A172 (cell line): ENCODE measurements around the gene TOMM7.

- RAMPAGE, long total RNA = no peak
These were observed 1.1 kb downstream of the SP8 start for GRCh38 chr7:20785299-20786195.

- RAMPAGE, long total RNA = no peak
These were observed 10.5 kb upstream of the SP8 start for GRCh38 chr7:20797203-20797642.

GRCh38 chr7:21579993-21580674, 37.3 kb downstream of the DNAH11 start:
- RAMPAGE, long total RNA = no peak

- RAMPAGE, long total RNA = no peak
These were observed 179.5 kb upstream of the CDCA7L start for GRCh38 chr7:22124996-22125817.

GRCh38 chr7:22213824-22214668, 142.9 kb downstream of the RAPGEF5 start:
- RAMPAGE, long total RNA = no peak

DNA sequence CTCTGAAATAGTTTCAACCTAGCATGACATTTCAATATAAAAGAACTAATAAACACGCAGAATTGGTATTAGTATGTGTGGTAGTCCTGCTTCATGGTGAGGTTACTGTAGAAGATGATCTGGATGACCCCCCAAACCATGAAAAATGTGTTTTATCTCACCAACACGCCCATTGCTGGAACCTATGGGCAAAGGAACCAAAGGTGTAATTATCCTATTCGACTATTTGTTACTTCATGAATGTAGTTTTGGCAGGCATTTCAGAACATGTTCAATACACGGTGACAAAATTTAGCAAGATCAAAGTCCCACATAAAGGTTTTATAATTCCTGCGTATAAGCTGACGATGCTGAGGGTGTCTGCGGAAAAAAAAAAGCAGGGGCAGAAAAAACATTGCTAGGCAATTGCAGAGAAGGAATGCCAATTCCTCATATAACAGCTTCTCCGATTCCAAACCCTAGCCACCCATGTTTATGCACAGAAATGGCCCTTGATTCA, 13.4 kb downstream of the RAPGEF5 start:
- RAMPAGE, long total RNA = no peak

DNA sequence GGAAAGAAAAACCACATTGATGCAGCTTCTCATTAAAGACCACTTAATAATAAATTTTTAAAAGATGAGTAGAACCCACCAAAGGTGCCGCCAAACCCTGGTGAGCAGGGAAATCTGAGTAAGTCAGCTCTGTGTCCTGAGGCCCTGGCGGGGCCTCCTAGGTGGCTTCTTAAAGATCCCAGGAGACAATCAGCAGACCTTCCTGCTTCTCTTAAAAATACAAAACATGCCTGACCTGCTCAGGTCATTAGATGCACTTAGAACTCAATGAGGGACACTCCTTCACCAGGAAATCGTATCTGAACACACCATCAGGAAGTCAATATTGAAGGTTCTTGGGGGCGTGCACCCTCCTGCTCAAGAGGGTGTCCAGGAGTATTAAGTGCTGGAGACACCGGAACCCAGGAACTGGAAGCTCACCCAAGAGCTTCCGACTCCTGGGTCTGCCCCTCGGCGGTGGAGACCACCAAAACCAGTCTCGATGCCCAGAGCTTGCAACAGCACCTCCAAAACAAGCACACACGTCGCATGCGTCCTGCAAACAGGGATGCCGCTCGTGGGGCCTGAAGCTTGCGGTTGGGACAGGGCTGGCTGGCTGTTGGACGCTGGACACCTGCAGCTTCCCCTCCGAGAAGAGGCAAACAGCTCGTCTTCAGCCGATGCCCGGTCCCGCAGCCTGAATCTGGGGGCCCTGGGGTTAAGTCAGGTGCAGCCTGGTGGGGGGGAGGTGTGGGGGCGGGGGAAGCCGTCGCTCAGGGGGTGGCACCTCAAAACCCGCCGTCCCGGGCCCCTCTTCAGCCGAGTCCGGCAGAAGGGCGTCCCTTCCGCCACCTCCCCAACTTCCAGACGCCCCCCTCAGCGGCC, 823 bp downstream of the RAPGEF5 start:
- RAMPAGE, long total RNA = no peak

GRCh38 chr7:22372680-22373267, 15.8 kb upstream of the RAPGEF5 start:
- RAMPAGE, long total RNA = no peak

- RAMPAGE, long total RNA = no peak
These were observed 49.7 kb upstream of the STEAP1B start for GRCh38 chr7:22549614-22550099.

- RAMPAGE, long total RNA = no peak
These were observed 65.5 kb upstream of the STEAP1B start for GRCh38 chr7:22565407-22565989.

DNA sequence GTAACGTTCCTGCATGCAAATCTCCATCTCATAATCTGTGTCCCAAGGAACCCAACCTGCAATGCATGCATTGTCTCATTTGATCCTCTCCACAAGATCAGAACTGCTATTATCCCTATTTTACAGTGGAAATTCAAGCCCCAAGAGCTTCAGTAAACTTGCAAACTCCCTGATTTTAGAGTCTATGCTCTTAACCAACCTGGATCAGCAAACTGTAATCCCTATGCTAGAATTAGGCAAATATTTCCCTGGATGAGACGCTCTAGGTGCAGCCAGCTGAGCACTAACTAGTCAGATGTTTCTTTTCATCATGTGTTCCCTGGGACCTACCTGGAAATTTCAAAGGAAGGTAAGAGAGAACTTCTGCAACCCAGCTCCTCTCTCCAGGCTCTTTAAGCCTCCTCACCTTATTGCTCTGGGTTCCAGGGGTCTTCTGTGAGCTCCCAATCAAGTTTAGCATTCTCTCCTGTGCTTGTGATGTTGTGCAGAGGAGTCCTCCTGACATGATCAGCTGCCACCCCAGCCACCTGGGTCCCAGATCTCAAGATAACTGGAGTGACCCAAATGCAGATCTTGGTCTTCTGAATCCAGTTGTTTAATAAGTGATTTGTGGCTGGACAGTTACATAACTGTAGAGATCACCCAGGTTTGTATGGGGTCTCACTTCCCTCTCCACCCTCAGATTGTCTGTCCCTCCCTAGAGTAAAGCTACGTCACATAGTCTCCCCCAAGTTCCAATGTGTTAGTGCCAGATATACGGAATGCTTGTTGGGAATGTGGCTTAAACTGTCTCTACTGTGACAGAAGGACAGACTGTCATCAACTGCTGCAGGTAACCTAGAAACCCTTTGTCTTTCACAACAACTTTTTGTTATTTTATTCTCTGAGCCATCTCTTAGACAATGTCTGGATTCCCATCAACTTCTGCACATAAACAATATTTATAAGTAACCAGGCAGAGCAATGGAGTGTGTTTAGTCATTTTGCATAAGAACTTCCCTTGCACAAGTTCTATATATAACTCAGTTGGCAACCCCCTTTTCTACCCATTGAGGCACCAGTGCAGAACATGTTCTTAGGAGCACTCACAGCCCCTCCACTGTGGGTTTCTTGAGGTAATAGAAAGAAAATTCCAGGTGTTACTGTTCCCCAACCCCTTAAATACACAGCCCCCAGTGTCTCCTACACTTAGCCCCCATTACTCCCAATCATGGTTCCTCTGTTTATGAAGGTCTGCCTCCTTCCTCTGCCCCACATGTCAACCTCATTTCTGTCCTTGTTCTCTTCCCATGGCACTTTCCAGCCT, 65.3 kb upstream of the IL6 start:
- RAMPAGE, long total RNA = no peak

GRCh38 chr7:22717845-22718811, 8.9 kb upstream of the IL6 start:
- RAMPAGE, long total RNA = no peak

GRCh38 chr7:22822481-22823276, at the start of gene TOMM7:
TOMM7 (minus strand) TSS chr7:22822849.
- RAMPAGE, long total RNA = start-site peak on the minus strand at chr7:22822782-22822852, 587 and 880 reads in 2 replicates

GRCh38 chr7:22933779-22934378, 80.1 kb downstream of the HYCC1 start:
- RAMPAGE, long total RNA = no peak

GRCh38 chr7:23190614-23191637, 9.1 kb downstream of the NUP42 start:
- RAMPAGE, long total RNA = no peak

DNA sequence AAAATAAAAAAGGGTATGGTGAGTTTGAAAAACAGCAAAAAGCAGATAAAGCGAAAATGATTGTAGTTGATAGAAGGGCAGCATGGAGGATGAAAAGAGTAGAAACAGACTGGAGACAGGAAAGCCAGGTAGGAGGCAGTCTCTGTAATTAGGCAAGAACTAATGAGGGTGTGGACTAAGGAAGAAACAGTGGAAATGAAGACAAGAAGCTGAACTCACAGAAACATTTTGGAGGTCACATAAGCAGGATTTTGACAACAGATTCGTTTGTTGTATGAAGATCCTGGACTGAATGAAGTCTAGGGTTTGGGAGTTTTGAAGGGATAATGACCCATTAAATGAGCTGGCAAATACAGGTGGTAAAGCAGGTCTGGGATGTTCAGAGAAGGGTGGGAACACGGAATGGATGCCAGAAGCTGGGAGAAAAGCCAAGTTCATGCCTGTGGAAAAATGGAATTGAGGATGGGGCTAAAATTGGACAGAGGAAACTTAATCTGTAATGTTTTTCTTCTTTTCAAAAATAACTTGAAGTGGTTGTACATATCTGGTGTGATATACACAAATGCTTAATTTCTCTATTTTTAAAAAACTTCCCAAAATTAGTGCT, 1.2 kb upstream of the MALSU1 start:
- RAMPAGE, long total RNA = no peak

DNA sequence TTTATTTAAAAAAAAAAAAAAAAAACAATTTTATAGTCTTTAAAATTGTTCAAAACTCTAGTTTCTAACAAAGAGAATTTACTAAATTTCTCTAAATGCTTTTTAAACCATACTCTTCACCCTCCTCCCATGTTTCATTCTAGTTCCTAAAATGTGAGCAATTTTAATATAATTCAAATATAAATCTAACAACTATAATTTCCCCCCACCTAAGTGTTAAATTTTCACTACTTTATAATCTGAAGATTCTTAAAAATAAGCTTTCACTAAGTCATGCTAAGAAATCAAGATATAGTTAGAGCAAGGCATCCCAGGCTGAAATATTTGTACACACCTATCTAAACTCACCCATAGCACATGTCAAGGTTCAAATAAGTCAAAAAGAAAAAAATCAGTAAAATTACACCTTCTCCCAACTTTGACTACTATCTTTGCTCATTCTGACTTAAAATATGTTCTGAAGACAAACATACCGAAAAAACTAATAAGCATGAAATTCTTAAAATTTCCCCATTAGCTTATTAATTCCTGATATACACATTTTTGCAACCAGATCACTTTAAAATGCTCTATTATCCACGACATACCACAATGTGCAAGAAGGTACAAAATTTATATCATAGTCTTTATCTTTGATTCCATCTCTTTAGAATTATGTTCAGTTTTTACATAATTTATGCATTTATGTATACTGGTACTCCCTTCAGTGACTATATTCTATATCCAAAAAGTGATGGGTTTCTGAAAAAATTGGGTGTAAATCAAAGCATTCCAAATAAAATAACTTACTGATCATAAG, 9.0 kb downstream of the TRA2A start:
- RAMPAGE, long total RNA = no peak

- RAMPAGE, long total RNA = no peak
These were observed 90.3 kb downstream of the PALS2 start for GRCh38 chr7:24663518-24663915.

GRCh38 chr7:24740916-24741193, 16.4 kb downstream of the GSDME start:
- RAMPAGE, long total RNA = no peak

- RAMPAGE, long total RNA = no peak
These were observed 29.6 kb upstream of the GSDME start for GRCh38 chr7:24786722-24787469.